Neutrophil (primary cell): ENCODE results near the genes BFSP2 and SLCO2A1.

DNA sequence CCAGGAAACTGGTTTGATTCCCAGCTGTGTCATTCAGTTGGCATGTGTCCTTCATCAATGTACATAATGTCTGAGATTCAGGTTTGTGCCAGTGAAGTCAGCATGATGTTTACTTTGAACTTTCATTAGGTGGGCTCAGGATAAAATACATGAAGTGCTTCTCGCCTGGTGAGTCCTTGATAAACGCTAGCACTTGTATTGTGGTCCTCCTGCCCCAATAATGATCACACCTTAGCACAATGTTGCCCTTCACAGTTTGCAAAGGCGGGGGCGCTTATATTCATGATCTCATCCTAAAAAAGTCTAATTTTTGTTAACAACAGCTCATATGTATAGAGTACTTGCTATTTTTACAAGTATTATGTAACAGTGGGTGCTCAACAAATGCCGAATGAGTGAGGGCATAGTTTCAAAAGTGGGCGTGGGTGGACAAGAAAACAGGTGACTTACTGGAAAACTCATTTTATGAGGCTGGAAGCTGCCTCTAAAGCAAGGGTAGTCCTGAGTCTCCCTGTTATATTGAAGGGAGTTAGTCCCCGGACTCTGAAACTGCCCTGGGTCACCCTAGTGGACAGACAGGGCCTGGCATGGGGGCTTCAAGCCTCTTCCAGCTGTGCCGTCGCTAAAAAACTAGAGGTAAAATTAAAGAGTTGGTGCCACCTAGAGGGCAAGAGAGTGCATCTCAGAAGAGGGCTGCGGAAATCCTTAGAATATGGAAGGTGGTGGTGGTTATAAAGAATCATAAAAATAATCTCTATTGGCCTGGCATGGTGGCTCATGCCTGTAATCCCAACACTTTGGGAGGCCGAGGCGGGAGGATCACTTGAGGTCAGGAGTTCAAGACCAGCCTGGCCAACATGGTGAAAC, 3.9 kb upstream of the COPG1 start:
- PRO-cap, result no peak

DNA sequence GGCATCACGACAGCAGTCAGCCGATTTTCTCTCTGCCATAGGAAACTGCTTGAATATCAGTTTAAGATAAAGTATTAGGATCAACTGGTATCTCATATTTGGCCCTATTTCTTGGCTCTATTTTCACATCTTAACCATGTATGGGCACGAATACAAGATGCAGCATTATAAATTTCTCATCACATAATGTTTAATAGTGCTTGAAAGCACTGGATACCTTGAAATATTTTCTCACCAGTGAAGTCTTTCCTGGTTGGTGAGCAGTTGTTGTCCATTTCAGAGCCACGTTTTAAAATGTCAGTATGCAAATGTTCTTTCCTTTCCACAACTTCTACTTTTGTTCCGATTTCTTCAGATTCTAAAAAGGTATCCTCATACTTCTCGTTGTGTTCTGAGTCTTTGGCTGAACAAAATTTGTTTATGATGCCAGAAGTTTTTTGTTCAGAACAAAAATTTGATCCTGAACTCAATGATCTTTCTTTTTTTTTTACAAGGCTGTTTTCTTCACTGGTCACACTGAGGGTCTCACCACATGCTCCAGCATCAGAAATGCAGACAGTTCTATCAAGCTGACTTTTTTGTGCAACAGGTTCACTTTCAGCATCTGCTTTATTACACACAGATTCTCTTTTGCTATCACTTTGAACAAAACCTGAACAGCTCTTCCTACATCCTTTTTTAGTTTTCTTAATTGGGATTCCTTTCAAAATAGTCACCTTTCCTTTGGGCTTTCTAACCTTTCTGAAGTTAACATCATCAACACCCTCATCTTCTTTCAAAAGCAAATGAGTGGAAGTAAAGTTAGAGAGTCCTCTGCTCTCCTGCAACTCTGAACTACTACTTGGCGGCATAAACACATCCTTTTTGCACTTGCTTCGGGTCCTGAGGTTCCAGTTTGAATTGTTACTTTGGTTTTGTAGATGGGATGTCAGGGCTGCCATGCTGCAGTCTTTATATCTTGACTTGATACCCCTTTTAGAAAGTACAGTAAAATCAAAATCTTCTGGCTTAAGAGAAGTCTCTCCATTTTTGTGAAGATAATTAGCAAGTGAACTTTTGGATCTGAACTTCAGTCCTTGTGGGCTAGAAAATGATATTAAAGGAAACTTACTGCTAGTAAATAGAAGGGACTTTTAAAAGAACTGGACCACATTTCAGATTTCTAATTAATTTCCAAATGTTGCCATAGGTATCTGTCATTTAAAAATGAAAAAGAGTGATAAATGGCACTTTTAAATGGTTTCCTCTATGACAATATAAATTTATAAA, 3.1 kb downstream of the MBD4 start:
- PRO-cap, result no peak

GRCh38 chr3:129606861-129607474, 492 bp upstream of the PLXND1 start:
- PRO-cap, result no peak

DNA sequence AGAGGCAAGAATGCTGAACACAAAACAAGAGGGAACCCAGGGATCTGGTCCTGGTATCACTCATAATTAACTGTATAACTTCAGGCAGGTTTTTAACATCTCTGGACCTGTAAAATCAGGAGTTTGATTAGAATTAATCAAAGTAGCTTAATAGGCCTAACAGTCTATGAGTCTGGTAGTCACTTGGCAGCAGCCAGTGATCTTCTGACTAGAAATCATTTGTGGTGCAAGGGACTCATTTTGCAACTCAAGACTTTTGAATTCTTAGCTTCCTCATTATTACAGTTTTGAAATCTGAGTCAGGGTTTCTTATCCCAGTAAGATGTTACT, 70.9 kb downstream of the TMCC1 start:
- PRO-cap, result no peak

- PRO-cap, result no peak
These were observed 17.7 kb upstream of the TMCC1 start for GRCh38 chr3:129911200-129911706.

- PRO-cap, result no peak
These were observed 38.3 kb downstream of the PIK3R4 start for GRCh38 chr3:130708099-130708954.

DNA sequence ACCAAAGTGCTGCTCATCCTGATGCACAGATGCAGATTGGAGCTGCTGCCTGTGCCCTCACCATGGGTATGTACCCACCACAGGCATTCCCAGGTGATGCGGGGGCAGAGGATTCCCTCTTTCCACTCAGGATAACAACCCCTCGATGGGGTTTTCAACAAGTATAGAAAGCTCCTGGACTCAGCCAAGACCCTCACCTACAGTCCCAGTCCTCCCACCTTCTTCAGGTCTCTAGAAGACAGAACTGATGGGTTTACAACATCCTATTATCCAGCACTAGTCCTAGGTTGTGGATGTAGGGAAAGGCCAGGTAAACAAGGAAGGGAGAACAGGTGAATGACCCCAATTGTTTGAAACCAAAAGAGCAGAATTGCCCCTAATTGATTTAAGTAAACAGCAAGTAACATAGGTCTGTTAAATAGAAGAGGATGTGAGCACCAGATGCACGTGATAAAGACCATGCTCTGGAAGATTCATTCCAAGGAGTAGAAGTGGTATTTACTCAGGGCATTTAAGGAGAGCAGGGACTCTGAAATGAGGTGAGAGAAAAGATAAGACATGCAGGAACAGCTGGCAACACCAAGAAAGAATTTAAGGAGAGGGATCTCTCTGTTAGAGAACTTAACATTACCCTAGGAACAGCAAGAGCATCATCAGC, 6.1 kb downstream of the NUDT16 start:
- PRO-cap, result no peak

- PRO-cap, result no peak
These were observed 101.0 kb upstream of the CPNE4 start for GRCh38 chr3:132135554-132136520.

- PRO-cap, result no peak
These were observed 33.7 kb upstream of the ACP3 start for GRCh38 chr3:132283373-132284105.

DNA sequence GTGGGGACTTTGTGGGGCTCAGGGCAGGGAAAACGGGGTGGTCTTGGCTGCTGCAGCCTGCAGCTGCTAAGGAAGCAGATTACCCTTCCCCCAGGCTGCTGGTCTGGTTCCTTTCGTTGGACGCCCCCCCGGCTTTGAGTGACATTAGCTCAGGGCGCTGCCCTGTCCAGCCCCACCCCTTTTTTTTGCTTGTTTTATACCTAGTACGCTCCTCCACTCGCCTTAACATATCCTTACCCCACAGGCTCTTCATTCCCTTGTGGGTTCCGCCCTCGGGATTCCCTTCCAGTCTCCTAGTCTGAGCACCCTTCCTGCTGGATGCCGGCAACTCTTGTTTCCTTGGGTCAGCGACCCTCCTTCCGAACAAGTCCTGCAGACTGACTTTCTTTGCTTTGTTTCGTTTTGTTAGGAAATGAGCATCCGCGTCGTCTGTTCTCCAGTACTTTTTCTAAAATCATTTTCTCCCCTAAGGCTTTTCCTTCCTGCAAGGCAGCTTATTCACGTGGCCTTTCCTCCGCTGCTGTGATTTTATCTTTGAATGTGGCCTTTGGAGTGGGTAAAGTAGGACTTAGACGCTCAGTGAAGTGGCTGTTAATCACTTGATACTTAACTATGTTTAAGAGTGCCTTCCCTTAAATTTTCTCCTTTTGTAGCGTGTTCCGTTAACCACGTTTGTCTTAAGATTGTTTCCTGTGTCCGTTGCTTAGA, 670 bp downstream of the DNAJC13 start:
- PRO-cap, result no peak

GRCh38 chr3:132704109-132704605, 18.1 kb downstream of the NPHP3 start:
- PRO-cap, result no peak

DNA sequence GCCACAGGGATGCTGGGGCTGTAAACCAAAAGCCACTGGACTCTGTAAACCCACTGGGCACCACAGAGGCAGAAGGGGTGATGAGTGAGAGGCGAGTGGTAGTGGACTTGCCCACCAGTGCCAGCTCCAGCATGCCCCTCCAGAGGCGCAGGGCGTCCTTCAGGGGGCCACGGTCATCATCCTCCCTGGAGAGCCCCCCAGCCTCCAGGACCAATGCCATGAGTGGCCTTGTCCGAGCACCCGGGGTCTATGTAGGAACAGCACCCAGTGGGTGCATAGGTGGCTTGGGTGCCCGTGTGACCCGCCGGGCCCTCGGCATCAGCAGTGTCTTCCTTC, at the start of gene BFSP2:
Gene BFSP2 (plus strand): TSS at position 53 of the 336 bp plus-strand sequence.
- PRO-cap, result no peak

DNA sequence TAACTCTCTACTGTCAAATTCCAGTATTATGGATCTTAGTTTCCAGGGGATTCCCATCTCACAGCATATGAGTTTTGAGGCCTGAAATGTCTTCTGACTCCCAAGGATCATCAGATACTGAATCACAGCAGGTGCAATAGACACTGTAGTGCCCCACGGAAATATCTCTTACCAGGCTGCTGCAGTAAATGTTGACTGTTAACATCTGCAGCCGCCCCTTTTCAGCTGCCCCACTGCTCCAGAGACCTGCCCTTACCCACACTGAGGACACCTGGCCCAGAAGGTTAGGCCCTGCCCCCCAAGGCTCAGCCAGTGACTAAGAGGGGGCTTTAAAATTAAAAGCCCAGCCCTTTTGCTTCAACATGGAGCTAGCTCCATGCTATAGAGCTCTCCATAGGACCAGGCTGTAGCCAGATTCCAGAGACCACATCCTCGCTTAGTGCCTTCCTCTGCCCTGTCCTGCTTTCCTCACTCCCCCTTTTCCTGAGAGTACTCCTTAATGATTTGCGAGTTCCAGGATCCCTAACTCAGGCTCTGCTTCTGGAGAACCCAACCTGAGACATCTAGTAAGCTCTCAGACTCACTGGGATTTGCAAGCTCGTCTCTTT, 67.2 kb downstream of the BFSP2 start:
- PRO-cap, result no peak

DNA sequence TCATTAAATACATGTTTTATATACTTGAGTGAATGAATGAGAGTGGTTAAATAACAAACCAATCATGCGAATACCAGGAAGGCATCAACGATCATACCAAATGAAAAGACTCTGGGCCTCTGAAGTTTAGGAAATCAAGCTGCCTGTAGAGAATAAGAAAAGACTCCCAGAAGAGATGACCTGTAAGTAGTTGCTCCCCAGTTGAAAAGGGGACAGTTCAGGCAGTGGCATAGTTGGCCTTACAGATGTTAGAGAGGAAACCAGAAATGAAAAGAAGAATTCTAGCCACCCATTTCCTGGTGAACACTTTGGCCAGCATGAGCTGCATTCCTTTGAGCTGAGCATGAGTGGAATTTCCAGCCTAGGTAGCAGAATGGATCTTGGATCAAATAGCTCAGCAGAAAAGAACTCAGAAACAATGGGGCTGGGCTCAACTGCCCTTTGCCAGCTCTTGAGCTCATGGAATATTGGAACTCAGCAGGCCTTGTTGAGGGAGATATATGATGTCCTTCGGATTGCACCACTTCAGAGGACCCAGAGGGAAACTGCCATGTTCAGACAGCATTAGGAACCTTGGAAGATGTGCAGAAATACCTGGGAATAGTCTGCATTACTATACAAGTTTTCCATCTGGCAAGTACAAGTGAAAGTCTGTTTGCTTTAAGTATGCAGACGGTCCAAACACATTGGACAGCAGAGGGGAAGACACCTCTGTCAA, 3.4 kb upstream of the CDV3 start:
- PRO-cap, result no peak

- PRO-cap, result no peak
These were observed 776 bp downstream of the CDV3 start for GRCh38 chr3:133574109-133574814.

- PRO-cap, result no peak
These were observed 8.8 kb upstream of the TOPBP1 start for GRCh38 chr3:133670226-133671160.

DNA sequence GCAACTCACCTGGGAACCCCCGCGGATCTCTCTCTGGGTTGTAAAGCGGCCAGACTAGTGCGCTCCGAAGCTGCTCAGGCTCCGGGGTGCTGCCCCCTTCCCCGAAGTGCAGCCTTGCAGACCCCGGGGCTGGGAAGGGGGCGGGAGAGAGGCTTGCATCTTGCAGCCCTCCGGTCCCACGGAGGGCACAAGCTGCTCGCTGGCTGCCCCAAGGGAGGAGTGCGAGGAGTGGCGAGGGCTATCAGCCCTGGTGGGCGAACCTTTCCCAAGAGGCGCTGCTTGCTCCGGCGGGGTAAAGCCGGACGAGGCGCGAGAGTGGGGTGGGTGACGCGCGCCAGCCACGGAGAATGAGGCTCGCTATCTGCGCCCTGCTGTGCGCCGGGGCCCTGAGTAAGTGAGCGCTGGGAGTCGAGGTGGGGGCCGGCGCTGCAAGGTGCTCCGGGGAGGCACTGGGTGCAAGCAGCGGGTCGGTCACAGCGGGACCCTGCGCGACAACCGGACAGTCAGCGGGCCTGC, 12.6 kb upstream of the TOPBP1 start:
- PRO-cap, result no peak

GRCh38 chr3:133819528-133820435, 14.2 kb downstream of the SRPRB start:
- PRO-cap, result no peak

- PRO-cap, result no peak
These were observed 38.6 kb upstream of the RAB6B start for GRCh38 chr3:133933984-133934886.

GRCh38 chr3:134029230-134030303, at the start of gene SLCO2A1:
Gene SLCO2A1, minus strand, starts transcription at chr3:134029925.
- PRO-cap, result no peak